ENCODE data around the gene DHX29.

GRCh38 chr5:54786246-54786733 is 199.1 kb downstream of the ESM1 start:
- RRBS: no CpG with 5 or more reads among the region's 5 CpGs

- RRBS: 1% methylated on average over 22 of the region's 79 CpGs
Observed at GRCh38 chr5:55232113-55233286, 908 bp downstream of the CCNO start.

DNA sequence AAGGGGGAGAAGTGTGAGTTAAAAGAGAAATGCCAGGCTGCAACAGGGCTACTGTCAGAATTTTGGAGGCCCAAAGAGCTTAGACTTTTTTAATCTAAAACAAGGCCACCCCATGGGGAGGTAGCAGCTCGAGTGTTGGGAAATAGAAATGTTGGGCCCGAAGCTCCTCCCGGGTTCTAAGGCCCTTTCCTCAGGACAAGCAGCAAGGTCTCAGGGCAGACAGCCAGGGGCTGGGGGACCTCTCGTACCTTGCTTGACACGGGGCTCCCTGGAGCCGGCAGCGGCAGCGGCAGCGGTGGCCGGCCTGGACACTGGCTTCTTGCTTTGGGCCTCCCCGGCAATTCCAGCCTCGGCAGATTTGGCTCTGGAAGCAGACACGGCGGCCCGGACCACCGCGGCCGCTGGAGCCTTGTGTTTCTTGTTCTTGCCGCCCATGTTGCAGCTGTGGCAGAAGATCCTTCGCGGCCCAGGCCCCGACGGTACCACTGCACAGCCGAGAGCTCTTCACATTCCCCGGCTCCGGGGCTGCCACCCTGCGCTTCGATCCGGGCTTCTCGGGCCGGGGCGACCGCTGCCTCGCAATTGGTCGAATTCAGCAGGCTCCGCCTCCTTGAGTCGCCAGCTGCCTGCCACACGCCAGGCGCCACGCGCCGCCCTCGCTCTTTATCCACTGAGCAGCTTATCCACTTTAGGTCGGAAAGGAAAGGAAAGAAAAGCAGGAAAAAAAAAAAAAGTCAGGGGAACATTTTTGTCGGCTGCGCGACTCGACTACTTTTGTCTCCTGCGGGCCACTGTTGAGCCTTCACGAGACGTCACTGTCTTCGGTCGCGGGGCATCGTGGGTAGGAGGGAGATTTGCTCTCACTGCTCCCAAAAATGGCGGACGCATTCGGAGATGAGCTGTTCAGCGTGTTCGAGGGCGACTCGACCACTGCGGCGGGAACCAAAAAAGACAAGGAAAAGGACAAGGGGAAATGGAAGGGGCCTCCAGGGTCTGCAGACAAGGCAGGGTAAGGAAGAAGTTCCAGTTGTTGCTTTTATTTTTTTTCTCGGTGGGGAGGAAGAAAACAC is at the start of gene DHX29:
TSS of gene DHX29 (minus strand) at position 556 of the 1,070 bp plus-strand sequence.
- RRBS: 2% methylated on average over 5 of the region's 65 CpGs

- RRBS: no CpG with 5 or more reads among the region's 6 CpGs
Observed at GRCh38 chr5:55421092-55421703, 113.4 kb downstream of the MTREX start.

GRCh38 chr5:55621087-55621560 is 86.4 kb upstream of the PLPP1 start:
- RRBS: no CpG with 5 or more reads among the region's 6 CpGs

DNA sequence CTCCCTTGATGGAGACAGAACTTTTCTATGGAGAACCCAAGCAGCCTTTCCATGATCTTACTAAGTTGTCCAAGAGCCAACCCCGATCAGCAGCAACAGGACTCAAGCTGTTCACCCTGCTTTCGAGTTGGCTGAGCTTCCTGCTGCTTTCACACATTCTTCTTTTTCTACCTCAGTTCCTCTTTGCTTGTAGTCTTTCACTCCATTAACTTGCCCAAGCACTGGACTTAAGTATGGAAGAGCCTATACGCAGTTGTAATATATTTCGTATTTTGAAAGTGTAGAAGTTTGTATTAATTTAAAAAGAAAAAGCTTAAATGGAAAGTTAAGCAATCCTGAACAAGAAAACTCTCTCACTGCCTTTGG is 59.3 kb downstream of the IL6ST start:
- RRBS: no CpG with 5 or more reads among the region's 4 CpGs

GRCh38 chr5:55938881-55939540 is 55.8 kb downstream of the IL6ST start:
- RRBS: no CpG with 5 or more reads among the region's 1 CpG

GRCh38 chr5:56071155-56071533 is 76.4 kb upstream of the IL6ST start:
- RRBS: no CpG with 5 or more reads among the region's 2 CpGs

DNA sequence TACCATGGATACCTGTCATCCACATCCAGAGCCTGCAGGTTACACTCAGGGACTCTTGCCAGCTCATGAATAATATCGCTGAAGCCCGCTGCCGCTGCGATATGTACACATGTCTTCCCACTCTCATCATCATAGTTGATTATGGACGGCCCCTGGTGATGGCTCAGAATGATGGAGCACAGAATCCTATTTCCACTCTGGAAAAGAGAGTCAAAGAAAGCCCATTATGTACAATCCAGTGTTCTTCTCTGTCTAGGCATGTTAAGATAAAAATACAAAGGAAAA is 106.3 kb downstream of the ANKRD55 start:
- RRBS: no CpG with 5 or more reads among the region's 5 CpGs

- RRBS: no CpG with 5 or more reads among the region's 11 CpGs
Observed at GRCh38 chr5:56156589-56157723, 76.2 kb downstream of the ANKRD55 start.

GRCh38 chr5:56159433-56159797 is 73.7 kb downstream of the ANKRD55 start:
- RRBS: no CpG with 5 or more reads among the region's 6 CpGs

GRCh38 chr5:56167622-56167957 is 65.5 kb downstream of the ANKRD55 start:
- RRBS: no CpG with 5 or more reads among the region's 2 CpGs

GRCh38 chr5:56319486-56320211 is 86.5 kb upstream of the ANKRD55 start:
- RRBS: no CpG with 5 or more reads among the region's 21 CpGs

GRCh38 chr5:56441428-56441895 is 208.3 kb upstream of the ANKRD55 start:
- RRBS: no CpG with 5 or more reads among the region's 2 CpGs

DNA sequence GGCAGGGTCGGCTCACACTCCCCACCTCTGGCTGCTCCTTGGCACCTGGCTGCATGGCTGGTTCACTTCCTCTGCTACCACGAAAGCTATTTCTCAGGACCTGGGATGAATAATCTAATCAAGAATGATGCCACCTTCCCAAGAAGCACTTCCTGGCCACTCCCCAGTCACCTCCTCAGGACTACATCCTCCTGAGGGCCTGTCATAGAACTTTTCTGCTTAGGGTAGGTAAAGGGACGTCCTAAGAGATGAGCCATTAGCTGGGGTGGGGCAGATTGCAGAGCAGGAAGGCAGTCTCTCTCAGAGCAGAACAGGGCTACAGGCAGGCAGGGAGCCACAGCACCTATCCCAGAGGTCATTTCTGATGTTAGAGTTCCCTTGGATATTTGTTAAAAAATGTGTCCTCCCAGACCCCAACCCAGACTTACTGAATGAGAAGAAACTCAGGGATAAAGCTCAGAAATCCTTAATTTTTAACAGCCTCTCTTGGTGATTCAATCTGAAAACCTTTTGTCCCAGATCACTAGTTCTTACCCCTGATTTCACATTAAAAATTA is 288.0 kb upstream of the MAP3K1 start:
- RRBS: no CpG with 5 or more reads among the region's 3 CpGs

- RRBS: no CpG with 5 or more reads among the region's 1 CpG
Observed at GRCh38 chr5:56638203-56638696, 177.1 kb upstream of the MAP3K1 start.

DNA sequence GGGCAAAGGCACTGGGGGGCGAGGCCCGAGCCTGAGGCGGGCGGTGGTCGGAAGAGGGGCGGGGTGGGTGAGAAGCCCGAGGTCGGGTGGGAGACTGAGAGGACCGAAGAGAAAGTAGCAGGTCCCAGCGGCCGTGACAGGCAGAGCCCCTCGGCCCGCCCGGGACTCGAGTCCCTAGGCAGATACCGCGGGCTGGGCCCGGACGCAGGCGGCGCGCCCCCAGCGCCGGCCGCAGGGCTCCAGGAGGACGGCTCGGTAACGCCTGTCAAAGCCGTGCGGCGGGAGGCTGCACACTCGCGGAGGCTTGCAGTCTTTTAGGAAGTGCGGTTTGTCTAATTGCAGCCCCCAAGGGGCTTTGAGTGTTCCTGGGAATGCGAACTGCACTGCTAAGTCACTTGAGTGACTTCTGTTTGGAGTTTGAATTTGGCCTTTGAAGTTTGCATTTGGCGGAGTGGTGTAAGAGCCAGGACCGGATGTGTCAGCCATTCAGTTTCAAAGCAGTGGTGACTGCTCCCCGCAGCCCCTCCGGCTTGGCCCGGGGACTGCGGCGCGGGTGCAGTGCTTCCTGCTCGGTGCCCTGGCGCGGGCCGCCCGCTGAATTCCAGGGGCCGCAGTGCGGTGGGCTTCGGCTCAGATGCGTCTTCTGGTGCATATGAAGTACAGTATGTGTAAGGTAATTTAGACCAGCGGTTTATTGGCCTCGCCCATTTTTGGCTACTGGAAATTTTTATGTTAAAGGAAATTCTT is 1.3 kb downstream of the MAP3K1 start:
- RRBS: 2% methylated on average over 8 of the region's 54 CpGs

DNA sequence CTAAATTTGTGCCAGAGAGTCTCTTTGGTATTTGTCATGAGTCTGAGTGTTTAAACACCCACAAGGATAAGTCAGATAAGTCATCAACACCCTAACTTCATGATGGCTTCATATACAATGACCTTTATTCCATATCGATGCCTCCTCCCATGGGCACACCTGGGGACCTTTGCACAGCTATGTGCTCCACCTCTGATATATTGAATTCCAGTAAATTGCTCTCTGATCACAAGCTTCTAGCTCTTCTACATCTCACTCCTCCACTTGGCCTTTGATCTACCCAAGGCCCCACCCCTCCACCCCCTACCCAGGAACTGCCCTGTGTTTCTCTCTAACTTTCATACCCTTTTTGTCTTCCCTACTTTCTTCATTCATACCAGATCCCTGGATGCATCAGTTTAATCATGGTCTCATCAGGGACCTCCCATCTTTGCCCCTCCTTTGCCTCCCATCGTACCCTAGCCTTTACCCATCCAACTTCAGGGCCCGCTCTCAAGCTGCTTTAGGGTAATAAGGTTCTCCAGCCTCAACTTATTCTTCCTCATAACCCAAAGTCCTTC is 102.9 kb upstream of the MIER3 start:
- RRBS: no CpG with 5 or more reads among the region's 3 CpGs

GRCh38 chr5:57176912-57177315 is 3.1 kb downstream of the GPBP1 start:
- RRBS: no CpG with 5 or more reads among the region's 5 CpGs

- RRBS: no CpG with 5 or more reads among the region's 1 CpG
Observed at GRCh38 chr5:58704046-58704365, 121.1 kb downstream of the RAB3C start.